GM23338 (cell line): ENCODE measurements around the genes DRC3, EVPLL and LGALS9C.

DNA sequence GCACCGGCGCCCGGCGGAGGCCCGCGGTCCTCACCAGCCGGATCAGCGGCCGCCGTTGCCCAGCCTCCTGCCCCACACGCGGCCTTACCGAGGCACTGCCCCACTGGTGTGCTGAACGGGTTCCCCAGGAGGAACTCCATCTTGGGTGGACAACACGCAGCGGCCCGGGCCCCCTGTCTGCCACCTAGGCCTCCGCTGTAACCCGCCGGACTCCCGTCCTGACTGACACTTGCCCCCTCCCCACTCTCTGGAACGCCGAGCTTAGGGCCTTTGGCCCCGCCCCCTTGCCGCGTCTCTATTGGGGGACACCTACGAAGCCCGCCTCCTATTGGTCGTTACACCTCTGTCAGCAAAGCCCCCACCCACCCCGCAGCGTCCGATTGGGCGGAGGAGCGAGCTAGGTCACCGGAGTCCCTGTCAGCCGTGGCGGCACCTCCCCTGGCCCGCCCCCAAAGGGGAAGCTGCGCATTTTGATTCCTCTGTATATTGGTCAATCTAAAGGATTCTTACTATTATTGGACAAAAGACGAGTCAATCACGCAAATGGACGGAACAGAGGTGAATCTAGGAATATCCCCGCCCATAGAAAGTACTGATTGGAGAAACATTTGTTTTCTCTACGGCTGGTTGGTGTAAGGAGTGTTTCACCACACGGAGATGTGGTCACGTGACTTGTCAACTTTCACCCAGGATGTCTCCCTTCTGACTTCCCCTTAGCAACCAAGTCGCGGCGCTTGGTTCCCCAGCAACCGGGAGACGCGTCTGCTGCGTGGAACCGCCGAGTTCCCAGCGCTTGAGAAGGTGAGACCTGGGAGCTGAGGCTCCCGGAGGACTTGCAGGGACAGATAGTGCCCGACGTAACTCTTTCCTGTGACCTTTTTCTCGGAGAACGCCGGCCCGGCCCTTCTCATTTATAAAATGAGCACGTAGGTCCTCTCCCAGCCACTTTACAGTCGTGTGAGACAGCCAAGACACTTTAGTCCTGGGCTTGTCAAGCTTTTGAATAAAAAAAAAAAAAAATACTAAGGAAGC is at the start of gene DRC3:
Gene DRC3 (plus strand): TSS at position 689 of the 1,032 bp plus-strand sequence.
- PRO-cap, result unidirectional peak, minus-strand start at position 224 of the sequence
- RAMPAGE, long total RNA, result no peak

DNA sequence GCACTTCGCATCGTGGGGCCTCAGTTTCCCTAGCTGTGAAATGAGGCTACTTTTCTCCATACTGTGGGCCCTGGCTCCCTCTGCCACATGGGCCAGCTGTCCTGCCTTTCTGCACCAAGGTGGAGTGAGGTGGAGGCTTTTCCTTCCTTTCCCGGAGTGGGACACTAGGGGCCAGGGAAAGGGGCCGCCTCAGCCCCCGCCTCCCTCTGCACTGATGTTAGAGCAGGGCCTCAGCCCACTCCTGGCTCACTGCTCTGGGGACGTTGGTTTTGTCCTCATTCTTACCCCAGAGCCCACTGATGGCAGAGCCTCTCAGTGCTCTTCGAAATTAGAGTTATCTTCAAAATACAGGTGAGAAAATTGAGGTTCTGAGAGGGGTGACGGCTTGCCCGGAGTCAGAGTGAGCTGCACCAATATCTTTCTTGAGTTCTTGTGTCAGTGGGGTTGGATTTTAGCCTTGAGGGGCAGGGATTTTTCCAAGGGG is 1.2 kb downstream of the LLGL1 start:
- PRO-cap, result no peak
- RAMPAGE, long total RNA, result no peak

DNA sequence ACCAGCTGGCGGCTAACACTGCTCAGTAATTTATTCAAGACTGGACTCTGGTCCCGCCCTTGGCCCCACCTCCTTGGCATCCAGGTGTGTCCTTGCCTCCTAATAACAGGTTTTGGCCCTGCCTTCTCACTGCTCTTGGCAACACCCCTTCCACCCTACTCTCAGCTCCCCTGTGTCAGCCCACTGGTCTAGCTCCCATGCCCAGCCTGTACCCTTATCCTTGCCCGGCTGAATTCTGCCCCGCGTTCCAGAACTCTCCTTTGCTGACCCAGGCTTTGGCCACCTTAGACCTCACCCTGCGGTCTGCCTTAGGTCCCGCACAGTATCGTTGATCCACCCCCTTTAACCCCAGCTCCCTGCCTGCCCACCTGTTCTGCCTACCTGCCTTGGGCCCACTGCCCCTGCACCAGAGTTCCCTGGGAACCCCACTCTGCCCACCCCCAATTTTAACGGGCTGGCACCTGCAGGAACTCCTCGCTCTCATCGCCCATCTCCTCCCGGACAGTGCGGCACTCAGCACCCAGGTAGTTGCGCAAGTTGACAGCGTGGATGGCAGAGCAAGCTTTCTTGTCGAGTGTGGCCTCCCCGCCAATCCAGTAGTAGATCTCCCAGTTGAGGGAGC is 8.1 kb downstream of the FLII start:
- PRO-cap, result no peak
- RAMPAGE, long total RNA, result no peak

- PRO-cap, result no peak
- RAMPAGE, long total RNA, result no peak
These were observed at the start of gene EVPLL for GRCh38 chr17:18377446-18378011. Gene EVPLL, plus strand, starts transcription at chr17:18377778.

DNA sequence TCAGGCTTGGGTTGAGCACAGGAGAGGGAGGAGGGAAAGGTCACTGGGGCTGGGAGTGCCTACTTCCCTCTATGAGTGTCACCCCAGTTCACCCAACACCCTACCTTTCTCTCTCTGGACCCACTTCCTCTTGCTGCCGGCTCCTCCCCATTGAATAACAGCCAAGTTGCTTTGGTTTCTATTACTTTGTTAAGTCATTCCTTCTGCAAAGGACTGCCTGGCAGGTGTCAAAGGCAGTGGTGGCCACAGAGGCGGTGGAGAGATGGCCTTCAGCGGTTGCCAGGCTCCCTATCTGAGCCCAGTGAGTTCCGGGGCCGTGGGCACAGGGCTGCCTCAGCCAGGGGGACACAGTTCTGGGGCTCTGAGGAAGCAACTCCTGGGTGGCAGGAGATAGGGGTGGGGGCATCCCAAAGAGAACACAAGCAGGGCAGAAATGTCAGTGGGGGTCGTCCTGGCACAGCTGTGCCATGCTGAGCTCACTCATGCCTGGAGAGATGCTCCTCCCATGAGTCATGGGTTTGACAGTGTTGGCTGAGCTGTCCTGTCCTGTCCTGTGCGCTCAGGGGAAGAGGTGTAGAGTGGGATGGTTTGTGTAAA is at the start of gene LGALS9C:
Gene LGALS9C (plus strand): TSS at position 197 of the 597 bp plus-strand sequence.
- PRO-cap, result no peak
- RAMPAGE, long total RNA, result no peak

DNA sequence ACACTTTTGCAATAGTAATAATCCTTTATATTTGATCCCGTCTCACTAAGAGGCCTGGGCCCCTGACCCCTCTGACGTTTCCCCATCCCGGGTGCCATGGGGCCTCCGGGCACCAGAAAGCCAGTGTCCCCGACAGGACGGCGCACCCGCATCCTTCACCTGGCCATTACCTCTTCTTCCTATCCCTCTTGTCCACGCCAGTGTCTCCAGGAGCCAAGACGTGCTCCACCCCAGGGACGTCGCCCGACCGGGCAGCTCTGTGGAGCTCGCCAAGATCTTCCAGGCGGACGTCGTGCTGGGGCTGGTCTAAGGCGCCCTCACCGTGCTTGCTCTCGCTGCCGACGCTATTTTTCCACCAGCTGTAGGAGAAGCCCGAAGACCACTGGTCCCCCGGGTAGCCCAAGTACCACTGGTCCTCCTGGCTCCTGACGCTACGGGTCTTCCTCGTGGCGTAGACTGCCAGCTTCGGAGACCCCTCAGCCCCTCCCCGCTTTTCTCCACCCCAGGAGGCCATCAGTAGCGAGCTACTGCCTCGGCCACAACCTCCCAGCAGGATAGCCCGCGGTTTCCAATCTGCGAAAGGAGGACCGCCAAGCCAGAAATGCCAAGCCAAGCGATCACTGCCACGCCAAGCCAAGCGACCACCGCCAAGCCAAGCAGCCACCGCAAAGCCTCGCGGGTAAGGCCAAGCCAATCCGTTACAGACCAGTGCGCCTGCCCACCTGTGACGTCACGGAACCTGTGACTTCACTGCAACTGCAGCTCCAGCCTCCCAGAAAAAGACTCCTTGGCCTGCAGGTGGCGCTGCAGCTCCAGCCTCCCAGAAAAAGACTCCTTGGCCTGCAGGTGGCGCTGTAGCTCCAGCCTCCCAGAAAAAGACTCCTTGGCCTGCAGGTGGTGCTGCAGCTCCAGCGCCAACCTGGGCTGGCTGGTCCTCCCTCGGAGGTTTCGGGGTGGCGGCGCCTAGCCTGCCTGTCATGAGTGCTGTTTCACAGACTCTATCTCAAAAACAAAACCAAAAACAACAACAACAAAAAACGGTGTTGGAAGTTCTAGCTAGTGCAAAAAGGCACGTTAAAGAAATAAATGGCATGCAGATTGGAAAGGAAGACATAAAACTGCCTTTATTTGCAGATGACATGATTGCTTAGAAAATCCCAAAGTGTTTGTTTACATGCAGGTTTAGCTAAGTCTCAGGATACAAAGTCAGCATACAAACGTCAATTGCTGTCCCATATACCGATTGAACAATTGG is 18.8 kb downstream of the TBC1D28 start:
- PRO-cap, result no peak
- RAMPAGE, long total RNA, result no peak

DNA sequence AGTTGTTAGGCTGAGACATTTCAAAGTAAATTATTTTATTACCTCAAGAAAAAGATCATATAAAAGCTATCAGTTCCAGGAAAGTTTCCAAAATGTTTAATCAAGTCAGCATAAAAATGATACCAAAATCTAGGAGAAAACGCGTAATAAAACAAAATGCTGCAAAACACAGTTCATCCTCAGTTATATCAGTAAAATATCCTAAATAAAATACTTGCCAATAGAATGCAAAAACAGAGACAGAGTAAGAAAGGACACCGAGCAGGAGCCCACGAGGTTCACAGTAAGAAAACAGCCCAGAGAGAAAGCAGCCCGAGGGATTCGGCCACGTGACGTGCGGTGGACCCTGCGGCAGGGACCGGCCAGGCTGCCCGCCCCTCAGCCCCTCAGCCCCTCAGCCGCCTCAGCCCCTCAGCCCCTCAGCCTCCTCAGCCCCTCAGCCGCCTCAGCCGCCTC is 9.7 kb downstream of the TBC1D28 start:
- PRO-cap, result no peak
- RAMPAGE, long total RNA, result no peak

- PRO-cap, result no peak
- RAMPAGE, long total RNA, result no peak
These were observed 25.3 kb upstream of the SLC5A10 start for GRCh38 chr17:18926626-18927057.

- PRO-cap, result no peak
- RAMPAGE, long total RNA, result no peak
These were observed 1.1 kb upstream of the SLC5A10 start for GRCh38 chr17:18950880-18951243.

GRCh38 chr17:18955652-18955851 is 3.6 kb downstream of the SLC5A10 start:
- PRO-cap, result no peak
- RAMPAGE, long total RNA, result no peak

- PRO-cap, result no peak
- RAMPAGE, long total RNA, result no peak
These were observed 17.5 kb downstream of the SLC5A10 start for GRCh38 chr17:18969194-18970106.

DNA sequence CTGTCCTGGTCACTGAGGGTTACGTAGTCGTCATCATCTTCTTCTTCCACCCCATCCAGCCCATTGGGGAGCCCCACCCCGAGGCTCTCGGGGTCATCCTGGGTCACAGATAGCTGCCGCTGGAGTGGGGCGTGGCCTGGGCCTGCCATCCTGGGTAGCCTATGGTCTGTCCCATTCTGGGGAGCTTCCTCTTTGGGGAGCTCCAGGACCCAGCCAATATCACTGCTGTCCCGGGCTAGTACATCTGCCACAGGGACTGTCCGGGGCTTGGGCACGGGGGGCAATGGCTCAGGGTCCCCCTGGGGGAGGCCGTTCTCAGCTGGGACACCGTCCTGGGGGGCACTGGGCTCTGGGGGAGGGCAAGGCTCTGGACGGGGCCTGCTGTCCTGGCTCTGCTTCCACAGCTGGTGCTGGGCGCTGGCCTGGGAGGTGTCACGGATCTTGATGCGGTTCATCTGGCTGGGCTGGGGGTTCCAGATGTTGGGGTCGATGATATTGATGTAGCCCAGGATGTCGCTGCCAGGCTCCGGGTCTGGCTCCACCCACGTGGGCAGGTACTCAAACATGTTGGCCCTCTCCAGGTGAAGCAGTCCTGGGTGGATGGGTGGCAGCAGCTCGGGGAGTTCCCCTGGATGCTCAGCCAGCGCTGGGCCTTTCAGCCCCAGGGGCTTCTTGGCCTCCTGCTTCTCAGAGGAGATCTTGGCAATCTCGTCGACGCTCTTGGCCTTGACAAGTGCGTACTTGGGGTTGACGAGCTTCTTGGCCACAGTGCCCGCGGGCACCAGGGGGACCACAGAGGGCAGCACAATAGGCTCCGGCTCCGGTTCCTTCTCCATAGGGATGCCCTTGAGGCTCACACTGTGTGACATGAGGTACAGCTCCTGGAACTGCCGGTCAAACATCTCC is 26.2 kb downstream of the SLC5A10 start:
- PRO-cap, result no peak
- RAMPAGE, long total RNA, result no peak

- PRO-cap, result no peak
- RAMPAGE, long total RNA, result no peak
These were observed 3.9 kb downstream of the FAM83G start for GRCh38 chr17:19000402-19001401.

DNA sequence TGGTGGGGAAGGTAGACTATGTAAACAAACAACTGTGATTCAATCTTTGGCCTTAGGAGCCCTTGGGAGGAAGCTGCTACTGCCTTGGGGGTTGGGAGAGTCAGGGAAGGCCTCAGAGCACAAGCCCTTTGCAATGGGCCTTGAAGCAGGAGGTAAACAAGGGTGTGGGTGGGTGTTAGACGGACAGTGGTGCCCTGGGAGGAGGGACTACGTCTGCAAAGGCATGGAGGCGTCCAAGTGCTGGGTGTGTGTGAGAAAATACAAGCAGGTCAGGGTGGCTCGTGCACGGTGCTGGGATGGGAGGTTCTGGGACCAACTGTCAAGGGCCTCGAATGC is 6.5 kb upstream of the FAM83G start:
- PRO-cap, result no peak
- RAMPAGE, long total RNA, result no peak

- PRO-cap, result unidirectional peak, plus-strand start at chr17:19187994; unidirectional peak, plus-strand start at chr17:19188016
- RAMPAGE, long total RNA, result no peak
These were observed 49.1 kb upstream of the EPN2 start for GRCh38 chr17:19187943-19188617.

- PRO-cap, result unidirectional peak, minus-strand start at chr17:19190222
- RAMPAGE, long total RNA, result no peak
These were observed 47.1 kb upstream of the EPN2 start for GRCh38 chr17:19189964-19190522.

DNA sequence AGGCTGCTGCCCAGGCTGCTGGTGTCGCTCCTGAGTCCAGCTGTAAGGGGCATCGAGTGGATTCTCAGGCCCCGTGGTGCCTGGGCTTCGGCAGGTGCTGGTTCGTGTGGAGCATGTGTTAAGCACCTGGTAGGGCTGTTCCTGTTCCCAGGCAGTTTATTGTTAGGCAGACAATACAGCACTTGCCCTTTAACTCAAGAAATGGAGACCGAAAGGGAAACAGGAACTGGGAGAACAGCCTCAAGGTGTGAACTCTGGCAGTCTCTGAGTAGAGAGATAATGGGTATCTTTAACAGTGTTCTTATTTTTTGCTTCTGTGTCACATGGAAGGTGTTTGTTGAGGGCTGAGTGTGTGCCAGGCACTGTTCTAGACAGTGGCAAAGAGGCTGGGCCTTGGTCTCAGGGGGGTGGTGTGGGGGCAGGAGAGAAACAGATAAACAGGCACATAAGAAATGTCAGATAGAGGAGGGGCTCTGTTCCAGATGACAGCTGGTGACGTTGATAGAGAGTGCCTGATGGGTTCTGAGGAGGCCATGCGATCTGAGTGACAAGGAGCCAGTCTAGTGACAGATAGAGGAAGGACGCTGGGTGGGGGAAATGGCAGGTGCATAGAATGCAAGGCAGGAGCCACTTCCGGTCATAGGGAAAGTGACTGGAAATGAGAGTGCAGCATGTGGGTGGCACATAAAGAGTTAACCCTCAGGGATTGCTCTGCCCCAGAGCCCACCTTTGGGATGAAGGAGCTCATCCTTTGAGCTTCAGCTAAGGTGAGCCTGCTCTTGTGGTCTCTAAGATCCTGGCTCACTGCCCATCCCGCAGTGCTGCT is 33.8 kb downstream of the EPN2 start:
- PRO-cap, result no peak
- RAMPAGE, long total RNA, result no peak

GRCh38 chr17:19337709-19338515 is 24.6 kb downstream of the B9D1 start:
- PRO-cap, result no peak
- RAMPAGE, long total RNA, result no peak

DNA sequence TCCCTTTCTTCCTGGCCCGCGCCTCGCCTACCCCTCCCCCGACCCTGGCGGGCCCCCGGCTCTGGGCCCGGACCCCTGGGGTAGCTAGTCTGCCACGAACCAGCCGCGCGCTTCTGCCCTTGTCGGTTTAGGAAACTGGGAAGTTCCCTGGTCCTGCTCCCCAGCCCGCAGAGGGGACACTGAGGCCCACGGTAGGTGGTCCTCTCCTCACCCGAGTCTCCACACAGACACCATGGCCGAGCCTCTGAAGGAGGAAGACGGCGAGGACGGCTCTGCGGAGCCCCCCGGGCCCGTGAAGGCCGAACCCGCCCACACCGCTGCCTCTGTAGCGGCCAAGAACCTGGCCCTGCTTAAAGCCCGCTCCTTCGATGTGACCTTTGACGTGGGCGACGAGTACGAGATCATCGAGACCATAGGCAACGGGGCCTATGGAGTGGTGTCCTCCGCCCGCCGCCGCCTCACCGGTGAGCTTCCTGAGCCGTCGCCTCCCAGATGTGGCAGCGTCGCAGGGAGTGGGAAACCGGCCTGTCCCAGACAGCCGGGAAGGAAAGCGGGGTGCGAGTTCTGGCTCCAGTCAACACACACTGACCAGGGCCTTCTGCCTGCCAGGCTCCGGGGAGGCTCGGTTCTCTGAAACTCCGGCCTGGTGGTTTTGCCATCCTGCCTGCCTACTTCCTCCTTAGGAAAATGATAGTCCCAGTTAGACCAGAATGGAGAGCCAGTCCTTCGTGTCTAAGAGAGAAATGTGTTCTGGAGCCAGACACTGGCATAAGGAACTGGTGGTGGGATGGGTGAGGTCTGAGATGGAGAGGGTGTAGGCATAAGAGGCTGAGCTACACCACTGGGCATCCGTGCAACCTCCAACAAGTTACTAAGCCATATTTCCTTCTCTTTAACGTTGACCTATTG is 625 bp downstream of the MAPK7 start:
- PRO-cap, result bidirectional peak, plus-strand start at position 224 of the sequence, minus-strand start at position 246 of the sequence; unidirectional peak, minus-strand start at position 327 of the sequence; unidirectional peak, minus-strand start at position 352 of the sequence; unidirectional peak, minus-strand start at position 494 of the sequence
- RAMPAGE, long total RNA, result no peak

DNA sequence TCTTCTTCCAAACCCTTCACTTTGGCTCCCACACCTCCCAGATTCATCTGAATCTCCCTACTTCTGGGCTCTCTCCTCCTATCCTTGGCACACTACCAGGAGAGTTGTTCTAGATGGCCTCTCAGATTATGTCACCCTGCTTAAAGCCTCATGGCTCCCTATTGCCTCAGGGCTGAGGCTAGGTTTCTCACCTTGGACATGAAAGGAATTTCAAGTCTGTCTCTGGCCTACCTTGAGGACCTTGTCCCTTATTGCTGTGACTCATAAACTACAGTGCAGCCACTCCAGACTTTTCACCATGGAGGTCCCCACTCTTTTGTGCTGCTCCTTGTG is 964 bp upstream of the MFAP4 start:
- PRO-cap, result no peak
- RAMPAGE, long total RNA, result no peak